ENCODE data around the gene NDUFAF4.

DNA sequence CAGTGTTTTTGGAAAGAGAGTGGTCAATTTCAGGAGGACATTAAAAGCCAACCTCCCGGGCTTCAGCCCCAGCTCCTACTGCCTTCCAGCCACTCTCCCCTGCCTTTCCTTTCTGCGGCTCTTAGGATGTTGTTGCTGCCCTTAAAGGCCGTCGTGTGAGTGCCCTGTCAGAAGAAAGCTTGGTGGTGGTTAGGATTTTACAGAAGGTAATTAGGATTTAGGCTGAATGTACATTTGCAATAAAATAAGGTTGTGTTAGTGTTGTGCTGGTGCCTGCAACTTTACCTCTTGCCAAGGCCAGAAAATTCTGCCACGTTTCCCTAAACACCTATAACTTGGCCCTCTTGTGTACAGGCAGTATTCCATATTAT lies 873 bp upstream of the BACH2 start:
- RRBS, result no CpG with 5 or more reads among the region's 5 CpGs

GRCh38 chr6:90375432-90376235 lies 79.0 kb upstream of the BACH2 start:
- RRBS, result no CpG with 5 or more reads among the region's 8 CpGs

DNA sequence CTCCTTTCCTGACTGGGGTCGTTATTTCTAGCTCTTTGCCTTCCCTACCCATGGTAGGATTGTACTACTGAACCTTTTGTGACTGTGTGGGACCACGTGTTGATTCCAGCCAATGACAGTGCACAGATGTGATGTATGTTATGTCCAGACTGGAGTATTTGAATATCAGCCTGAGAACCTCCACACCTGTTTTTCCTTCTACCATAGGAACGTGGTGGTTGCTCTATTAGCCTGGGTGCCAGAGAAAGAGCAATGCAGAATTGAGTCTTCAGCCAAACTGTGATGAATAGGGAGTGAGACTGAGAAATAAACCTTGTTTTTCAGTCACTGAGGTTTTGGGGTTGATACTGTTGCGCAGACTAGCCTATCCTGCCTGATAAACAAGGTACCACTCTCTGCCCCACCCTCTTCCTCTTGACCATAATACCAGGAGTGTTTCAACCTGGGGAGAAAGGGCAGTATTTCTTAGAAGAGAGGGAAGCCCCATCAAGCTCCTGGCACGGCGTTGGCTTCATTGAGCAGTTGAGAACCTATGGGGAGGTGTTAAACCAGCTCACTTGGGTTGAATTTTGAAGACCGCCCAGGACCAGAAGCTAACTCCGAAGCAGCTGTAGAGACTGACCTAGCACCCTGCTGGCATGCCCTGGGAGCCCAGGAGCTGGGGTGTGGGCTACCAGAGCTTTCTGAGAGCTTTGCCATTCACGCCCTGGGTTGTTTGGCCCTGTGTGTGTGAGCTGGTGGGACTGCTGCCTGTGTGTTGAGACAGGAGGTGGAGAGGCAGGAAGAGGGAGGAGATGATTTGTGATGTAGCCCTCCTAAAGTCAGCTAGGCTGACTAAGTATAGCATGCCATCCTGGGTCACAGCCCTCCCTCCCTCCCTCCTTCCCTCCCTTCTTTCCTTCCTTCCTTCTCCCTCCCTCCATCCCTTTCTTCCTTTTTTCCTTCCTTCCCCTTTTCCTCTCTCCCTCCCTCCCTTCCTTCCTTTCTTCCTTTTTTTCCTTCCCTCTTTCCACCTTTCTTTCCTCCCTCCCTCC lies 105.7 kb upstream of the BACH2 start:
- RRBS, result no CpG with 5 or more reads among the region's 9 CpGs

- RRBS, result 3% methylated on average over 28 of the region's 77 CpGs
Observed at GRCh38 chr6:90610659-90611672, 24.1 kb upstream of the MAP3K7 start.

DNA sequence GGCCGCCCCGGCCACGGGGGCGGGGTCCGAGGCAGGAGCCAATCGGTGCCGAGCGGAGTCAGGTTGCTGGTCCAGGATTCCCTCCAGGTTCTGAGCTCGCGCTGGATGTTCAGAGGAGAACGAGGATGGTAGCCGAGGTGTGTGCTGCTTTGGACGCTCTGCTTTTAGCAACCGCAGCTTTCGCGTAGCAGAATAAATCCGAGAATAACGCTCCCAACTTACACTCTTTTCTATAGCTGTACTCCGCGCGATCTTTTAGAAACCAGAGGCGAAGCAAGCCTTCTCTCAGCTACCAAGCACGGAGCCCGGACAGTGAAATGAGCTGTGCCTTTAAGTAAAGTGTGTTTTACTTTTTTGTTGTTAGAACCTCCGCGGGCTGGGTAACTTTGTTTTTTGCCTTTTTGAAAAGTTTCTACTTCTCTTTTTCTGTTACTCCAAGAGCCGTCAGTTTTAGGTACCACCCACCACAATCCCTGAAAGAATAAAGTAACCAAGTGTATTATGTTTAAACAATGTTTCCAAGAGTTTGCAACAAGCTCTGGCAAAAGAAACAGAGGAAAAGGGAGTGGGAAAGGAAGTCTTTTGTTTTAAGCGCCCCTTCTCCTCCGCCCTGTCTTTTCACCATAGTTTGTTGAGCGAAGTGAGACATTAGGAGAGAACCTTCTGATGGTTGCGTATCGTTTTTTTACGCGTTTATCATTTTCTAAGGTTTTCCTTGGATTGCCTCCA lies 515 bp upstream of the EPHA7 start:
- RRBS, result no CpG with 5 or more reads among the region's 34 CpGs

DNA sequence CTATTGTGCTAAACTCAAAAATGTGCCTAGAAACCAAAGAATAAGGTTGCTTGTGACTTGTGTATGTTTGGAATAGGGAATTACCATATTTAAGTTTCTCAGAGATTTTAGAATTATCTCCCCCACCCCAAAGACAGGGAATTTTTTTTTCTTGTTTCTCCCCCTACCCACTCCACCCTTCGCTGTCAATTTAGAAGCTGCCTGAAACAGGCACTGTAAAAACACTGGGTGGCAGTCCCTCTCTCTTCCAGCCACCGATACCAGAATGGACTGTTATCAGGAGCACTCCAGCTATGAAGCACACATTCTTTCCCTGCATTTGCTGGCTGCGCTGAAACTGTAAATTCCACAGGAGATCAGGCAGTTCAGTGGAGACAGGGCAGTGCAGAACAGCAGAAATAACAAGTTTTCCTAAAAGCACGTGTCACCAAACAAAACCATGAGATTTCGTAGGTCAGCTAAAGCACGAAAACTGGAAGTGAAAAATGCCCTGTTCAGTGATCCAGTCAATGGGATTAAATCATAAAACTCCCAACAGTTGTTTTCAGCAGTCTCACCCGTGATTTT lies 359.7 kb upstream of the EPHA7 start:
- RRBS, result no CpG with 5 or more reads among the region's 7 CpGs

GRCh38 chr6:95551766-95552270 lies 25.5 kb upstream of the MANEA start:
- RRBS, result no CpG with 5 or more reads among the region's 4 CpGs

GRCh38 chr6:96499757-96500095 lies 21.9 kb upstream of the UFL1 start:
- RRBS, result no CpG with 5 or more reads among the region's 3 CpGs

- RRBS, result no CpG with 5 or more reads among the region's 7 CpGs
Observed at GRCh38 chr6:96520073-96520933, 1.3 kb upstream of the UFL1 start.

GRCh38 chr6:96897602-96898573 lies at the start of gene NDUFAF4:
NDUFAF4 (minus strand) TSS chr6:96897891.
- RRBS, result 4% methylated on average over 6 of the region's 54 CpGs

DNA sequence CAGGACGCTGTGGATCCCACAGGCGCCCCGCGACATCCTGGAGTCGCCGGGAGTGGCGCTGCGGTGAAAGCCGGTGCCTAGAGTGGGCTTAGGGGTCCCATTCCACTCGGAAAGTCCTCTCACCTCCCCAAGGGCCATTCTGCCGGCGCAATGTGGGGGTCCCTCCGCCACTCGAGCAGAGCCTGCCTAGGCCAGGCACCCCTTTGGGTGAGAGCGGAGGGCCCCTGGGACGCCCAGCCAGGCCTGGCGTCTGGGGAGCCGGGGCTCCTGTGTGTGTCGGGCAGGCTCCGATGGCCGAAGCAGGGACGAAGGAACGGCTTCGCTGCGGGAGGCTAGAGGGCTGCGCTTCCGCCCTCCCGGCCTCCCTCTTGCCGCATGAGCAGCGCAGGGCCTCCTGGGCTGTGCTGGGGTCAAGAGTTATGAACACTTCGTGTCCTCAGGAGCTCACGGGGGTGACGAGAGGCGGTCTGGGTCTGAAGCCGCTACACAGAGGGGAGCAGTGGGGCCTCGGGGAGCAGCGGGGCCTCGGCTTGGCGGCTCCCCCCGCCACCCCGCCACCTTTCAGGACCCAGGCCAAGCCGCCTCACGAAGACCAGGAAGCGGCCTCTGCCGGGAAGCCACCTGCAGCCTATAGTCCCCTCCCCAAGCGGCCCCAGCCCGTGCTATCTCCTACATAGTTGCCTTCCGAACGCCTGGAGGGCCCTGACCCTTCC lies 13.6 kb downstream of the POU3F2 start:
- RRBS, result 9% methylated on average over 12 of the region's 49 CpGs

- RRBS, result no CpG with 5 or more reads among the region's 1 CpG
Observed at GRCh38 chr6:98922943-98923847, 24.6 kb downstream of the FBXL4 start.

- RRBS, result no CpG with 5 or more reads among the region's 4 CpGs
Observed at GRCh38 chr6:99410621-99411049, 14.5 kb downstream of the PNISR start.

- RRBS, result no CpG with 5 or more reads among the region's 10 CpGs
Observed at GRCh38 chr6:99426329-99426816, 1.3 kb upstream of the PNISR start.

GRCh38 chr6:99602365-99602607 lies 4.3 kb upstream of the PRDM13 start:
- RRBS, result no CpG with 5 or more reads among the region's 8 CpGs

- RRBS, result 3% methylated on average over 4 of the region's 20 CpGs
Observed at GRCh38 chr6:101391685-101392411, 1.7 kb upstream of the GRIK2 start.

DNA sequence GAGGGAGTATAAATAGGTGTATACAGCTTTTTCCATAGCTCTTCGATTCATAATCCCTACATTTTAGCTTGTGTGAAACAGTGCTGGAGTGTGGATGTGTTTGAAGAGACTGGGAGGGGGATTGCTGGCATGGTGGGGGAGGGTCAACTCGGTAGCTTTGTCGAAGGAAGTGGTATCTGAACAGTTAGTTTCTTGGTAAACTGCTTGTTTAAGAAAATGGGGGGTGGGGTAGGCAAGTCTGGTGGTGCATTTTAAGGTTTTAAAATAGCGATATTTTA lies 1.4 kb upstream of the LIN28B start:
- RRBS, result no CpG with 5 or more reads among the region's 4 CpGs

DNA sequence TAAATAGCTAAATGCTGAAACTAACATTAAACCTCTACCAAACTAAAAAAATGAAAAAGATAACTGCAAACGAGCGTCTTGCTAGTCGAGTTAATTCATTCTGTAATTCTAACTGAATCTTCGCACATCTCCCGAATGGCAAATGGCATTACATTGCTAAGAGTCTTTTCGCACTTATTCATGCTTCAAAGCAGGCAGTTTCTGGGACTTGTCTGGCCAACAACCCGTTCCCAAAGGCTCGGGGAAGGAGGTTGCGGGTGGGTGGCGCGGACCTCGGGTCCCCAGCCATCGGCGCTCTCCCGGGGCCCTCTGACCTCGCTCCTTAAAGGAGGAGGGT lies 940 bp downstream of the BVES start:
- RRBS, result no CpG with 5 or more reads among the region's 16 CpGs

All from GM19240 (cell line).